CMK (cell line): Measurements from ENCODE around the gene PDK4.

DNA sequence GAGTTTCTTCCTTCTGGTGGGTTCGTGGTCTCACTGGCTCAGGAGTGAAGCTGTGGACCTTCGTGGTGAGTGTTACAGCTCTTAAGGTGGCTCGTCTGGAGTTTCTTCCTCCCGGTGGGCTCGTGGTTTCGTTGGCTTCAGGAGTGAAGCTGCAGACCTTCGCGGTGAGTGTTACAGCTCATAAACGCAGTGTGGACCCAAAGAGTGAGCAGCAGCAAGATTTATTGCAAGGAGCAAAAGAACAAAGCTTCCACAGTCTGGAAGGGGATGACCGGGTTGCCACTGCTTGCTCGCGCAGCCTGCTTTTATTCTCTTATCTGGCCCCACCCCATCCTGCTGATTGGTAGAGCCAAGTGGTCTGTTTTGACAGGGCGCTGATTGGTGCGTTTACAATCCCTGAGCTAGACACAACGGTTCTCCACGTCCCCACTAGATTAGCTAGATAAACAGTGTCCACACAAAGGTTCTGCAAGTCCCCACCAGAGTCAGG is 44.4 kb downstream of the PDK4 start:
- RRBS = no CpG with 5 or more reads among the region's 16 CpGs

DNA sequence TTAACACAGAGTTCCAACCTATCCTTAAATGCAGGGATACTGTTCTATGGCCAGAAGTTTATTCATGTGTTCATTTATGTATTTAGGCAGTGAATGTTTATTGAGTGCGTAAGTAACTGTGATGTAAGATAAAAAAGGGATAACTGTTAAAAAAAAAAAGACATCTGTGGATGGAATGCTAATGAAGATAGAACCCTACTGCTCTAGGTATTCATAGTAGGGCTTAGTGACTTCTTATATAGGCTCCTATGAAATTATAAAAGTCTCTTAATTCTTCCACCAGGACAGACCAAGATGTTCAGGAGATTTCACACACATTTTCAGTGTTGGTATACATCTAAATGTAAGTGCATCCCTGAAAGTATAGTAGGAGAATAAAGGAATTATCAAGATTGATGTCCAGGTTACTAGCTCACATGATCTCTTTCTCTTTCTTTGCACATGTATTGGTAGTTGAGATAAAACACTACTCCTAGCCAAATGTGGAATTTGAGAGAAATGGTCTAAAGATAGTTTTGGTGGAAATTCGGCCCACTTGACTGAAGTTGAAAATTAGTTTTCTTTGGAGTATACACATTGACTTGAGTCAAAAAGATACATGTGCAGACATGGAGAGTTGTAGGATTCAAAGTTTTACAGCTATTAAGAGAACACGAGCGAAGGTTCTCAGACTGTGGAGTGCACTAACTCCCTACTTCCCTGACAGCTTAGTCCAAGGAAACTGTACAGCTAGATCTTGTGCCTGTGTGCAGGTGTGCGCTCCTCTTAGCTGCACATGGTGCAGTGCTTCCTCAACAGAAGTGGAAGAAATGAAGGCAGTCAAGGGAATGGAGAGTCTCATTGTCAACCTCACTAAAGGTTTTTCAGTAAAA is 14.0 kb downstream of the PDK4 start:
- RRBS = no CpG with 5 or more reads among the region's 5 CpGs

- RRBS = 95% methylated on average over 21 of the region's 50 CpGs
Observed at GRCh38 chr7:95595626-95596631, at the start of gene PDK4. Gene PDK4 (minus strand): TSS chr7:95596516.

- RRBS = no CpG with 5 or more reads among the region's 3 CpGs
Observed at GRCh38 chr7:95784007-95784237, 11.6 kb downstream of the DYNC1I1 start.

DNA sequence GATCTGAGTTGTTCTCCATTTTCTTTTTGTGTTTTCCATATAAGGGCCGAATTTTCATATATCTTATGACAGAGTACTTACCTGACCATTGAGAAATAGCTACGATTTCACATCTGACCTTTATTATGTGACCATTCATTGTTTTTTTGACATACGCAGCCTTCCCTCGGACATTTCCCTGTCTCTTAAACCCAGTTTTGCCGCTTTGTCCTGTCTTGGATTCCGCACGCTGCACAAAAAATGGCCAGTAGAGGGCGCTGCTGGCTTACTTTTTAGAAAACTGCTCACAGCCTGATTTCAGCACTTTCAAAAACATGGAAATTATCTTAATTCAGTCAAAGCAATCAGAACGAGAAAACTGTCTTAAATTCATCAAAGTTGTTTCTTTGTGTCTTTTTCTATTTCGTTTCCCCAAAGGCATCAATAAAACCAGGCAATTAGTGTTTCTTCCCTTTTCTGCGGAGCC is 144.2 kb downstream of the DYNC1I1 start:
- RRBS = no CpG with 5 or more reads among the region's 11 CpGs

GRCh38 chr7:96044495-96044975 is 272.2 kb downstream of the DYNC1I1 start:
- RRBS = no CpG with 5 or more reads among the region's 3 CpGs

GRCh38 chr7:96169418-96169727 is 152.5 kb downstream of the SLC25A13 start:
- RRBS = no CpG with 5 or more reads among the region's 5 CpGs

GRCh38 chr7:96314252-96315045 is 7.4 kb downstream of the SLC25A13 start:
- RRBS = no CpG with 5 or more reads among the region's 5 CpGs

DNA sequence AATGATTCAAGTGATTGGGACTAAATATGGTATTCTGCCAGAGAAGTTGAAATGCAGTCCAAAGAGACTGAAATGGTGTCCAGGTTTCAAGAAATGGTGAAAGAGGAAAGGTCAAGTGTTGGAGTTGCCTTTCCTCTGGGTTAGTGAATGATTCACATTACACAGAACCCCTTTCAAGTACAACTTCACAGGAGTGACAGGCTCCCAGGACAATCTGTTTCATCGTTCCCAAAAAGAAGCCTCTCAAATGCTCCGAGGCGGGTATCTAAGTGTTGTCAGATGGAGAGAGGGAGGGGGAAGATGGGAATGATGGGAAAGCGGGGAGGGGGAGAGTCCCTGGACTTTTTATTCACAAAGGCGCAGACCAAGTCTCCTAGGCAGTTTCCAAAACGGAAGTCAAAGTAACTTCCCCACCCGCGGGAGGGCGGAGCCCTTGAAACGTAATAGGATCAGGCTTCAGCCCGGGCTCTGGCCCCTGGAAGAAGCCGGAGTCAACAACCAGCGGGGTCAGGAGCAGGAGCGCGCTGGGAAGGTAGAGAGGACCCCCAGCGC is 769 bp downstream of the SLC25A13 start:
- RRBS = 2% methylated on average over 5 of the region's 16 CpGs

DNA sequence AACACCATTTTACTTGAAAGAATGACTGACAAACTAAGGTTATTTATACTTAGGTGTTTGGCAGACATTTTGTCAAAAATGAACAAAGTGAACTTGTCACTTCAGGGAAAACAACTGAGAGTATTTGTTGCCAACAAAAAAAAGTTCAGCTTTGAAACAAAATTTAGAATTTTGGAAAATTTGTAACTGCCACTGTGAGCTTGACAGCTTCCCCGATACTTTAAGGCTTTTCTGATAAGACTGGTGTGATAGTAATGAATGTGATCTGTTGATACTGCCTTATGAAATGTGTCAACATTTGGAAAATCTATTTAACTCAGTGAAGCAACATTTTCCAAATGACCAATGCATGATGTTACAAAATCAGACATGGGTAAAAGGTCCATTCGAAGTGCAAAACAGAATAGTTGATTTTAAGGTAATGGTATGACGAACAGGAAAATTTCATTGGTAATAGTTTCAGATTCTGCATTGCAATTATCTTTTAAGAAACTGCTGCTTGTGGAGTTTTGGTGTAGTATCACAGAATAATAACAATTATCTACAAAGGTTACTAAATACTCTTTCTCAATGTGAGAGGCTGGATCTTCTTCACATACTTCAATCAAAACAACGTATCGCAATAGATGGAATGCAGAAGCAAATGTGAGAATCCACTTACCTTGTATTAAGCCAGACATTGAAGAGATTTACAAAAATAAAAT is 175.4 kb downstream of the SEM1 start:
- RRBS = no CpG with 5 or more reads among the region's 5 CpGs

- RRBS = no CpG with 5 or more reads among the region's 10 CpGs
Observed at GRCh38 chr7:97011541-97012117, 6.3 kb downstream of the DLX6 start.

GRCh38 chr7:98110496-98111120 is 3.9 kb downstream of the LMTK2 start:
- RRBS = no CpG with 5 or more reads among the region's 7 CpGs

DNA sequence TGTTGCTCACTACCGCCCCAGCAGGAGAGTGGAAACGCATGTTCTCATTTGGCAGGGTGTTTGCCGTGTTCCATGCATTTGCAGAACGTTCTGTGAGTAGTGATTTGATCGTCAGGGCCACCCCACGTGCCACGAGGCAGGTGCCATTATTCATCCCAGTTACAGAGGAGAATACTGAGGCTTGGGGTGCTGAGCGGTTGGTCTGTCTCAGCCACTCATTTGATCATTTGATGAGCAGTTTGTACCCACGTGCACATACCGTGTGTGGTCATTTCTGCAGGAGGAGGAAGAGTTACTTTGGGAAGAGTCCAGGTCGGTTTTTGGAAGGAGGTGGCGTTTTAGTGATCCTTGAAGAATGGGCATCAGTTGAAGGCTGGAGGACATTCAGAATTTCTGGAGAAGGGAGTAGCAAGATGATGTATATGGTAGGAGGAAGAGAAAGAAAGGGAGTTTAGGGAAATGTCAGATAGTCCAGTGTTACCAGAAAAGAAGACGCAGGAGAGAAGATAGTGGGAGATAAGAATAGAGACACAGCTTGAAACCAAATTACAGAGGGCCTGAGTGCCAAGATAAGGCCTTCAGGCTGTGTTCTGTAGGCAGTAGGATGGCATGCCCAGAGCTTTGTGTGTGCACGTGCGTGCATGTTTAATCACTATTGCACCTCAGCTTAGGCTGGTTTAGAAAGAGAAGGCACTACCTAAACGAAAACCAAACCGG is 36.2 kb upstream of the BHLHA15 start:
- RRBS = no CpG with 5 or more reads among the region's 17 CpGs

DNA sequence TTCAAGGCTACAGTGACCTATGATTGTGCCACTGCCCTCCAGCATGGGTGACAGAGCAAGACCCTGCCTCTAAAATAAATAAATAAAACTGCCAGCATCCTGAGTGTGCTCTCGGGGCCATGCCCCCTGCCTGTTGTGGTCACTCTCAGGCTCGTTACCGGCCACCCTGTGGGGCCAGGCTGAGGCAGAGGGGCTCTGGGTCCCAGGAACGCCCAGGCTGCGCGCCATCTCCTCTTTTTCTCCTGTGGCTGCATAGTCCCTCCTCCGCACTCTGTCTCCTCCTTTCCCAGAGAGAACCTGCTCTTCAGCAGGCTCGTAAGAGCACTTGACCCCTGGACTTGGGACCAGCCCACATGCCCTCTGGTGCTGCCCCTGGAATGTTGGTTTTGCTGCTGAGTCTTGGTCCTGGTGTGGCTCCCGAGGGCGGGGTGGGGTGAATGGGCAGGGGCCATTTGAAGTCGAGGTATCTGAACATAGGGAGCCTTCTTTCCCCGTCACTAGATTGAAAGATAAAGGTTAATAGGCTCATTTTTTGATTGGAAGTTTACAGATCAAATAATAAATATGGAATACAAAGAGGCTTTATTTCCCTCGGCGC is 6.6 kb upstream of the BHLHA15 start:
- RRBS = no CpG with 5 or more reads among the region's 14 CpGs

DNA sequence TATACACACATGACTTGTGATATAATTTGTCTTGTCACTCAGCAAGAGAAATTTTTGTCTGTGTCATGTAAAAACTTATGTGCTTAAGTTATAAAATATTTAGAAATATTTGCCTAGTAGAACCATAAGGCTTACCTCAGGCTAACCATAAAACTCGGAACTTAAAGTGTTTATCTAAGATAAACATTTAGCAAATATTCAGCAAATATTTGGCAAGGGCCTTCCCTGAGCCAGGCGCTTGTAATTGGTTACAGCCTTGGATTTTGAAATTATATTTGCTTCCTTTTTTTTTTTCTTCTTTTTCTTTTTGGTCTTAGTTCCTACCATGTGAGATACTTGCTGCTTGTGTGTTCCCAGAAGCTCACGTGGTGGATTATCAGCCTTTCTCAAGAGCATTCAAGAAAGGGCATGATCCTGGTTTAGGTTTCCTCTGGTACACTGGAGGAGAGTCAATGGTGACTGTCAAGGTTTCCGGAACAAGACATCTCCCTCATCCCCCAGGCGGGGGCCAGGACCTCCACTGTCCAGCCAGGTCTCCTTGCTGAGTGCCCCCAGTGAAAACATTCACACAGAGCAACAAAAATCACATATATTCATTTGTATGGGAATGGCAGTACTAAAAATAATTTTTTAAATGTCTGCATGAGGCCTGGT is 5.2 kb upstream of the BRI3 start:
- RRBS = no CpG with 5 or more reads among the region's 5 CpGs

DNA sequence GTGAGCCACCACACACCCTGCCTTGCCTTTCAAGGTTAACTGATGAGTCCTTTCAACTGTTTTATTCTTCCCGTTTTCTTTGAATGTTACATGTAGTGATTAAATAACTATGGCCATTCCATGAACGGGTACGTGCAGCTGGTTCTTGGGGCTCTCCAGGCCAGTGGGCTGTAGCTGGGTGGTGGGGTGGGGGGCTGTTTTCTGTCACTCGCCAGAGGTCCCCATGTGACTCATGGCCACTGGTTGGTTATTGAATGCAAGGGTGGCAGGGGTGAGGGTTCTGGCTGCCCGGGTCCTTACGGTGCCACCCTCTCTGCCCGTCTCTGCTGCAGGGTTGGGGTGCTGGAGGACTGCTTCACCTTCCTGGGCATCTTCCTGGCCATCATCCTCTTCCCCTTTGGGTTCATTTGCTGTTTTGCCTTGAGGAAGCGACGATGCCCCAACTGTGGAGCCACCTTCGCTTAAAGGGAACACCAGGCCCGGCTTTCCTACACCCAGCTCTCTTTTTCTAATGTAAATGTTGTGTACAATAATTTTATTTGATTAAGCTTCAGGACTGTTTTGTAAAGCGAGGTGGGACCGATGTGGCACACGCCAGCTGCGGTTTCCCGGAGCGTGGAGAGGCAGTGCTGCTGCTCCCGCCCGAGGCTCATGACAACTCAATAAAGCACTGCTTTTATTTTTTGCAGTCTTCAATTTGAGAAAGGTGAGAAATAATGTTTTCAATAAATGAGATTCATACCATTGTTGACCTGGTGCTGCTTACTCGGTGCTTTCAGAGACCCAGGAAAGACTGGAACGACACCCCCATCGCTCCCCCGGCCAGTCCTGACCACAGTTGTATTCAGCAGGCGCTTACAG is 9.5 kb downstream of the BRI3 start:
- RRBS = no CpG with 5 or more reads among the region's 24 CpGs

GRCh38 chr7:98296755-98297498 is 15.4 kb downstream of the BRI3 start:
- RRBS = no CpG with 5 or more reads among the region's 20 CpGs

DNA sequence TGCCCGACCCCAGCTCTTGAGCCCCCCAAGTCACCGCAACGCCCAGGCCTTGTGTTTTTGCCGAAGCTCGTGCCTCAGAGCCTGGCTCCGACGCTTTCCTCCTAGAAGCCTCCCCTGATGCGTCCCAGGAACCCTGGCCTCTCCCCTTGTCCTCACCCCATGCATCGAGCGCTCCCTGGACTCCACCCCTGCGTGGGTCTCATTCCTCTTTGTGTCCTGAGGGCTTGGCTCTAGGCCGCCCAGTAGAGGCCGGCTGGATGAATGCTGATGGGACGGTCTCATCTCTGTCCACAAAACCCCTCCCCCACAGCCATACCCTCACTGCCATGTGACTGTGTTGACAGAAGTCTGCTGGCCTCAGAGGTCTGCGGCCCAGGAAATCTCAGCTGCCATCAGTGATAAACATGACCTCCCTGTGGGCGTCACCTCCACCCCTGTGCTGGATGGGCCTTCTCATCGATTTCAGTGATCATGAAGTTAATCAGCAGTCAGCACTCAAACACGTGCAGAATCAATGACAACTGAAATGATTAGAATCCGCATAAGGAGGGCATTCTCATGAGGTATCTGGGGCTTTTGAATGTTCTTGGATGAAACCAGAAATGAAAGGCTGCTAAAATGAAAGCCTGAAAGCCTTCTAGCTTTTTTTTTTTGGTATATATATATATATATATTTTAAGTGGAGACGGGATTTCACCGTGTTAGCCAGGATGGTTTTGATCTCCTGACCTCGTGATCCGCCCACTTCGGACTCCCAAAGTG is 19.5 kb downstream of the BRI3 start:
- RRBS = no CpG with 5 or more reads among the region's 24 CpGs

GRCh38 chr7:98335656-98336182 is 54.2 kb downstream of the BRI3 start:
- RRBS = no CpG with 5 or more reads among the region's 8 CpGs

DNA sequence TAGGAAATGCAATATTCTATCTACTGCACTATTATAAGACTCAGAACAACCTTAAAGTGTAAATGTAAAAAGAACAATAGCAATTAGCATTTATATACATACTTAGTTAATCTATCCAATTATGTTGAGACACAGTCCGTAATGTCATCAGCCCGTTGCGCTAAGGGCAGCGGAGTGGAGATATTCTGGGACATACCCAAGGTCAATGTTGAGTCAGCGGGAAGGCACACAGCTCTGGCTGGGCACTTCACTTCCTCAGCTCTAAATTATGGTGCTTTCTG is 43.3 kb downstream of the BAIAP2L1 start:
- RRBS = no CpG with 5 or more reads among the region's 5 CpGs